Prostate gland (tissue), 2 donors: ENCODE measurements around the genes ATOH8, ST3GAL5 and IMMT.

GRCh38 chr2:85605441-85606688 is 3.4 kb upstream of the TMEM150A start:
- PRO-cap: no peak
- RAMPAGE, long total RNA, 2 experiments: no peak in any of the 2 experiments

- PRO-cap: no peak
- RAMPAGE, long total RNA, 2 experiments: no peak in any of the 2 experiments
Measured at GRCh38 chr2:85661959-85662431, 6.0 kb downstream of the SFTPB start.

- PRO-cap: no peak
- RAMPAGE, long total RNA, 2 experiments: no peak in any of the 2 experiments
Measured at GRCh38 chr2:85666093-85667023, 1.6 kb downstream of the SFTPB start.

DNA sequence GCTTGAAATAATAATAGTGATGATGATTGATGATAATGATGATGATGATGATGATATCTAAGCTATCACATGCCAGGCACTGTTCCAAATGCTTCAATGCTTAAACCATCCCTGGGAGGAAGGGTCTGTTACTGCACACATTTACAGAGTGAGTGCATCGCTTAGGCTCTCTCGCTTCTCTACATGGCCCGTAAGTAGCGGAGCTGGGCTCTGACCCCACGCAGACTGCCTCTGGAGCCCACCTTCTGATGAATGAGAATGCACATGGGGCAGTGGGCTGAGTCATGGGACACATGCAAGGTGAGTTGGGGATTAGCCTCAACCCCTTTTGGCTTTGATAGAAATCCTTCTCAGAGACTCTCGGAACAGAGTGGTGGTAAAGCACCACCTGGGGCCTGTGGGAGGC is 15.6 kb downstream of the GNLY start:
- PRO-cap: no peak
- RAMPAGE, long total RNA, 2 experiments: no peak in any of the 2 experiments

- PRO-cap: bidirectional peak, plus-strand start at chr2:85742043, minus-strand start at chr2:85741957
- RAMPAGE, long total RNA, 2 experiments: no peak in any of the 2 experiments
Measured at GRCh38 chr2:85741556-85742422, 12.0 kb upstream of the ATOH8 start.

DNA sequence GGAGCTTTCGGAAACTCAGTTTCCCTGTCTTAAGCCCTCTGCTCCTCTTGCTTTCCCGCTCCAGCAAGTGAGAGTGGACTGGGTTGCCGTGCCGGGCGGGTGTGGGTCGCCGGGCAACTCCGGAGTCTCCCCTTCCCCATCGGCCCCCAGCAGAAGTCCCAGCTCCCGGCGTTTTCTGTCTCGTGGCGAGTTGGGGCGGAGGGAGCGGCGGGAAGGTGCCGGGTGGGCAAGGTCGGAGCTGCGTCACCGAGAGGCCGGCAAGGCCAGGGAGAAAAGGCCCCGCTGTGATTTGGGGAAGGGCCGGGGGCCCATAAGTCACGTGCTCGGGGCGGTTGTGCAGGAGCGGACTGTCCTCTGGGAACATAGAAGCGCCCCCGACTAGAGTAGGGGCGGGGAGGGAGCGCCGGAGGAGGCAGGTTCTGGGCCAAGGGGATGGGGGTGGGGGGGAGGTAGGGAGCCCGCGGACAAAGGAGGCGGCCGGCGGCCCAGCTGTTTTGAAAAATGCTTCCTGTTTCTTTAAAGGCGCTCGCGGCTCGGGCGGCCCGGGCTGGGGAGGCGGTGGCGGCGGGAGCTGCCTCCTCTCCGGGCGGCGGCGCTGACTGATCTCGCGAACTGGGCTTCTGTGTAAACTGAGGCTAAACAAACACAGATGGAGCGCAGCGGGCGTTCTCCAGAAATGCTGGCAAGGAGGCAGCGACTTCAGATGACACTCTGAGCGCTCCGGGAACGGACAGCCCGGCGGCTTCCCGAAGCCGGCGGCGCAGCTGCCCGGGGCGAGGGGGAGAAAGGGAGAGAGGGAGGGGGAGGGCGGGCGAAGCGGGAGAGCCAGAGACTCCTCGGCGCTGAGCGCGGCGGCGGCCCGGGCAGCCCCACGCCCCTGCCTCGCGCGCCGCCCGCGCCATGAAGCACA is at the start of gene ATOH8:
ATOH8 (plus strand) TSS at position 702 of the 910 bp plus-strand sequence.
- PRO-cap: bidirectional peak, plus-strand start at position 381 of the sequence, minus-strand start at position 175 of the sequence; unidirectional peak, plus-strand start at position 545 of the sequence; bidirectional peak, plus-strand start at position 673 of the sequence, minus-strand start at position 601 of the sequence; bidirectional peak, plus-strand start at position 828 of the sequence, minus-strand start at position 760 of the sequence
- RAMPAGE, long total RNA, 2 experiments: start-site peak on the plus strand in 2 of 2 experiments, centred at positions 567 to 580 of the sequence, 33 to 40 reads per replicate

DNA sequence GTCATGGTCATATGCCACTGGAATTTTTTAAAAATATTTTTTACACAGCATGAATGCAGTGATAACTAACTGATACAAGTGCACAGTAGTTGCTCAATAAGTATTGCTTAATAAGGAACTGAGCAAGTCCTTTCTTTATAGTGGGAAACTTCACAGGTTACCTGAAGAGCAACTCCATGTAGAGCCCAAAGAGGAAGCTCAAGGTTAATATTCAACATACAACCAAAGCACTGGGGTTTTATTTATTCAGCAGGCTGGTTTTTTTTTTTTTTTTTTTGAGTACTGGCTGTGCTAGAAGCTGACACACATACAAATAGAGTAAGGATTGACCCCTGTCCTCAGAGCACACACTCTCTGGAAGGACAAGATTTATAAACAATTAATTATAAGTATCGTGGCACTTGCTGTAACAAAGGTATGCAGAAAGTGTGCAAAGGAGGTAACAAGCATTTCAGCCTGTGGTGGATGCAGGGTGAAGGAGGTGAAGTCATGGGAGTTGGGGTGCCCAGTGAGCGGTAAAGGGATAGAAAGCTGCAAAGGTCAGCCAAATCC is 52.7 kb downstream of the ATOH8 start:
- PRO-cap: no peak
- RAMPAGE, long total RNA, 2 experiments: no peak in any of the 2 experiments

DNA sequence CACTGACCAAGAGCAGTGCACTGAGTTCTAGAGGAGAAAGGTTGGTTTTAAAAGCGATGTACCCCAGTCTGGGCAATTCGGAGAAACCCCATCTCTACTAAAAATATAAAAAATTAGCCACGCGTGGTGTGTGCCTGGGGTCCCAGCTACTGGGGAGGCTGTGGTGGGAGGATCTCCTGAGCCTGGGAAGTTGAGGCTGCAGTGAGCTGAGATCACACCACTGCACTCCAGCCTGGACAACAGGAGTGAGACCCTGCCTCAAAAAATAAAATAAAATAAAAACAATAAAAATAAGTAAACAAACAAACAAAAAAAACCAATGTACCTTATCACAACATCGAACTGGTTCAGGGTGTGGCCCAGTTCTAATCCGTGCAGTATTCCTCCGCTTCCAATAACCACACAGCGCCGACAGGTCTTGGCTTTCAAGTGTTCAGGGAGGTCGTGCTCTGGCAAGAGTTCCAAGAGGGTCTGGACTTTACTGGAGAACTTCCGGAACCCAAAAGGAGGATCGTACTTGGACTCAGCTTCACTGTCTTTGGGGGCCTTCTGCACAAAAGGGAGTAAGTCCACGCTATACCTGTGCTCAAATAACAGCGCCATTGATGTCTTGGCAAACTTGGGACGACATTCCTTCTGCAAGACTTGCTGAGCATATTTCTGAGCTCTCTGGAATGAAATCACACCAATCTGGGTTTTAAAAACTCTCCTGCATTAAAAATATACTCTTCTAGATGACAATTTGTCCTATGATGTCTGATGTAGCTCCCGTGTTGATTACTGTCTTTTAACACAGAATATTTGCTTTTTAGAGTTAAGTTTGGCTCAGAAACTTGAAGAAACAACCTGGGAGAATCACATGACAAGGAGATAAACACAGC is 41.0 kb downstream of the ST3GAL5 start:
- PRO-cap: no peak
- RAMPAGE, long total RNA, 2 experiments: no peak in any of the 2 experiments

GRCh38 chr2:85888199-85889087 is at the start of gene ST3GAL5:
Gene ST3GAL5, minus strand, starts transcription at chr2:85888990.
- PRO-cap: bidirectional peak, plus-strand start at chr2:85889194, minus-strand start at chr2:85889016
- RAMPAGE, long total RNA, 2 experiments: no peak in any of the 2 experiments

- PRO-cap: no peak
- RAMPAGE, long total RNA, 2 experiments: no peak in any of the 2 experiments
Measured at GRCh38 chr2:85902397-85903167, 13.8 kb upstream of the ST3GAL5 start.

DNA sequence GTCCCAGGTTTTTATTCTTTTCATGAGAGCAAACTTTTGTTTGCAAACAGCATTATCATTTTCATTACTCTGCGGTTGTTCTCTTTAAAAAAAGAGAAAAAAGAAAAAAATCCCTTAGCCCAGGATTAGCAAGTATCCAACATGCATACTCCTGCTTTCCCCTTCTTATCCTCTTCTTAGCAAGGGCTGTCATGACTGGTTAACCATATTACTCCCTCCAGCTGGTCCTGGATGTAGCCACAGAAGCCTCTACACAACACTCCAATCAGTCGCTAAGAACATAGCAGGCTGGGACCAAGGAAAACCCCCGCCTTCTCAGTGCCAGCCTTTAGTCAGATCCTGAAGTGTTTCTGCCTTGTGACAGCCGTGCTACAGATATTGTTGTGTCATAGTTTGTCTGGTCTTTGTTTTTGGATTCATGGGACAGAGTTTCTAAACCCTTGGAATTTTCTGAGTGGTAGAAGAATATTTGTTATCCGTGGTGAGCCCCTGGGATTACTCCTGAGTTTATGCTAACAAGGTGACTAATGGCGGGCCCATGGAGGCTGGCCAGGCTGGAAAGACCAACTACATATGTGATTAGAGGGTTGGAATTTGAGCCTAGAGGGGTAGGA is 23.4 kb upstream of the ST3GAL5 start:
- PRO-cap: no peak
- RAMPAGE, long total RNA, 2 experiments: no peak in any of the 2 experiments

DNA sequence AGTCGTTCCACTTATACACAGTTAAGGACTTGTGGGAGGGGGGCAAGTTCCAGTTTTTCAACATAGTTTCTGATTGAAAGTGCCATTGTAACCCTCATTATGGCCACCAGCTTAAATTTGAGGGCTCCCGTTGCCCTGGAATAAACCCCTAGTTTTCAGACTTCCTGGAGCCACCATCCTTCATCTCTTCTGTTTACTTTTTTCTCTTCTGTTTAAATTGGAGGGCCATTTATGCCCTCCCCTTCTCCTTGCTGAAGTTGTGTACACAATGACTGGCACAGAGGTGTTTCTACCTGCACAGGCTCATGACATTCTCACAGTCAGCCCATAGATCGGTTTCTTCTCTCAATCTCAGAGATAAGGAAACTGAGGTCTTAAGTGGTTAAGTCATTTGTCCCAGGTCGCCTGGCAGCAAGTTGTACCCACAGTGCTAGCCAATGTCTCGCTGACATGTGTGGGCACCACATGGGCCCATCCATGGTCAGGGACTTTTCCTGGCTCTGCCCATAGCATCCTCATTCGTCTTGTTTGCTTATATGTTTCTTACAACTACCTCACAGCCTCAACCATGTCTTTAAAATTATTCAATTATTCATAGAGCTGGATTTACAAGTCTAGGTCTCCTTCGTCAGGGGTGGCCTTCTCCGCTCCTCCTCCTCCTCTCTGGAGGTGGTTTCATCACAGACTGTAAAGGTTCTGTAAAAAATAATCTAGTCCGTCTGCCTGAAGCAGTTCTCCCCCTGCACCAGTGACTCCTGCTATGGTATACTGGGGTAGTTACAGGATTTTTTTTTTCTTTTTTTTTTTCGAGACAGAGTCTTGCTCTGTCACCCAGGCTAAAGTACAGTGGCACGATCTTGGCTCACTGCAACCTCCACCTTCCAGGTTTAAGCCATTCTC is 66.3 kb upstream of the ST3GAL5 start:
- PRO-cap: bidirectional peak, plus-strand start at position 701 of the sequence, minus-strand start at position 564 of the sequence
- RAMPAGE, long total RNA, 2 experiments: no peak in any of the 2 experiments

DNA sequence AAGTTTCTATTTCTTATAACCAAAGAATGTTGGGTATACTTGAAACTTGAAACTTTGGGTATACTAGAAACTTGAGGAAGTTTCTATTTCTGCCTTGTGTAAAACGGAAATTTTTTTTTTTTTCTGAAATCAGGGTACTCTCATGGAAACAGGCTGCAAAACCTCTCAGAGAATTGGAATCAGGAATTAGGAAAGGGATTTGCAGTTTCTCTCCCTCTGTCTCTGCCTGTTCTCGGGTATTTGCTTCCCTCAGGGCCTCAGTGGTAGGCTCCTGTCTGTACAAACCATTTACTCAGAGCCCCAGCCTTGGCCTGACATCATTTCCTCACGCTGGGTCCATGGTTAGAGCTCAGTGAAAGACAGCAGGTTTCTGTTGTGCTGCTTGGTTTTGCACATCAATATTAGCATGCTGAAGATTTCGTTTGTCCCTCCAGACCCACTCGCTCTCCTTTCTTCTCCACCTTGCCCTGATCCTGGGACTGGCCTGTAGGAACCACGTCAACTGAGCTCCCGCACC is 106.5 kb downstream of the POLR1A start:
- PRO-cap: no peak
- RAMPAGE, long total RNA, 2 experiments: no peak in any of the 2 experiments

DNA sequence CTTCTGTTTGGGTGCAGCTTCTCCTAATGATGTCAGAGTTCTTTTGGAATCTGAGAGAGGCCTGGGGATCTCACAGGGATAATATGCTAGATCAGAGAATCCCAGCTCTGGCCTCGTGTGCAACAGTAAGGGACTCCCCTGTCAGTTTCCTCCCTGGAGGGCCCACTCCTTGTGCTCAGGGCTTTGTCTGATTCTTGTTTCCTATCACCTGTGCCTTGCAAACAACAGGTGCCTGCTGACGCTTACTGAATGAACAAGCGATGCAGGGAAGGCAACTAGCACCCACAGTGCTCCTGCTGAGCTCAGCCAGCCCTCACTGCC is 66.2 kb downstream of the POLR1A start:
- PRO-cap: no peak
- RAMPAGE, long total RNA, 2 experiments: no peak in any of the 2 experiments

DNA sequence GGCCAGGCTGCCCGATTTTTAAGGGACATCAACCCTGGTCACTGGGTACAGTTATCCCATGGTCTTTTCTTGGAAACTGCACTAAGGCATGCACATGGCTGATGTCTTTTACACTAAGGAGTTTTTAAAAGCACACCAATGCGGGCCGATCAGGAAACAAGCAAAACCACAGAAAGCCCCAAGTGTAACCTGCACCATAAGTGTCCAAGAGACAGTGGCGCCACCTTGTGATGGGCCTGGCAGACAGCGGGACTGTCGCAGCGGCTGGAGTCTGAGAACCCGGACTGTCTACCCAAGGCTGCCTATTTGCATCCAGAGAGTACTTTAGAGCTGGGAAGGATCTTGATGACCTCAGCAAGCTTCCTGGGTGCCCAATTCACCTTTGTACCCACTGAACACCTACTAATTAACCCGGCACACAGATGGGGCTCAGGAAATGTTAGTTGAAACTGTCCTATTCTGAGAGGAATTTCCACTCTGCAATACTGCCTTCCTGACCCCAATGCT is 25.8 kb downstream of the POLR1A start:
- PRO-cap: no peak
- RAMPAGE, long total RNA, 2 experiments: no peak in any of the 2 experiments

- PRO-cap: bidirectional peak, plus-strand start at chr2:86195164, minus-strand start at chr2:86195002
- RAMPAGE, long total RNA, 2 experiments: no peak in any of the 2 experiments
Measured at GRCh38 chr2:86194670-86195303, 475 bp downstream of the IMMT start.

DNA sequence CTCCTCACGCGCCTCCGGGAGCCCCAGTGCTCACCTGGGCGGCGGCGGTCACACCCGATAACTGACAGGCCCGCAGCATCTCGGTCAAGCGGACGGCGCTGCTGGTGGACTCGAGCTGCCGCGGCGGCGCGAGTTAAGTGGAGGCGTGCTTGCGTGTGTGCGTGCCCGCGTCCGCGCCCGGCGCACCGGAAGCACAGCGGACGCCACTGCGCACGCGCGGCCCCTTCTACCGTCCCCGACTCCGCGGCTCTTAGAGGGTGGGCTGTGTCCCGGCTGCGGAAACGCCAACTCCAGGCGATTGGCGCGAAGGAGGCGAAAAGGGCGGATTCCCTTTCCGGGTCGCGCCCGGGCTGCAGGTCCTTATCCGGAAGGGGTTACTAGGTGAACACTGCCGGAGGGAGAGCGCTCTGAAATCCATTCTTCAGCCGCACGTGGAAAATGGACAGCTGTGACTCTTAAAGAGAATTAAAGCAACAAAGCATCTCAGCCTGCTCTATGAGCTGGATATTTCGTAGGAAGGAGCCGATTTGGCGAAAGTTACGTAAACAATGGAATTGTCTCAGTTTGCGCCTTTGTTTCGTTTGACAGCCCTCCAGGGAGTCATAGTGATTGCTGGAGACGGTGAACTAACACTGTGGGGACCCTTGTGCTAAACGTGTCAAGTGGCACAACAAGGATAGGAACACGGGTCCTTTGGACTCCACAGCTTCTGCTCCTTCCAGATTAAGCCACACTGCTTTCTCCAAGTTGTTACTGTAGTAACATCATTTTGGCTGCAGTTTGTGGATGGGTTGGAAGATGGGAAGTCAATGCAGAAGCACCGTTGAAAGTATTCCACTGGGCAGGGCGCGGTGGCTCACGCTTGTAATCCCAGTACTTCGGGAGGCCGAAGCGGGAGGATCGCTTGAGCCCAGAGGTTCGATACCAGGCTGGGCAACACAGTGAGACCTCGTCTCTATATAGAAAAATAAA is at the start of gene IMMT:
IMMT (minus strand) TSS at position 159 of the 972 bp plus-strand sequence.
- PRO-cap: bidirectional peak, plus-strand start at position 391 of the sequence, minus-strand start at position 130 of the sequence
- RAMPAGE, long total RNA, 2 experiments: start-site peak on the plus strand in 1 of 2 experiments, centred at position 209 of the sequence, 5 reads per replicate; start-site peak on the minus strand in 2 of 2 experiments, centred at positions 121 to 129 of the sequence, 102 to 112 reads per replicate

DNA sequence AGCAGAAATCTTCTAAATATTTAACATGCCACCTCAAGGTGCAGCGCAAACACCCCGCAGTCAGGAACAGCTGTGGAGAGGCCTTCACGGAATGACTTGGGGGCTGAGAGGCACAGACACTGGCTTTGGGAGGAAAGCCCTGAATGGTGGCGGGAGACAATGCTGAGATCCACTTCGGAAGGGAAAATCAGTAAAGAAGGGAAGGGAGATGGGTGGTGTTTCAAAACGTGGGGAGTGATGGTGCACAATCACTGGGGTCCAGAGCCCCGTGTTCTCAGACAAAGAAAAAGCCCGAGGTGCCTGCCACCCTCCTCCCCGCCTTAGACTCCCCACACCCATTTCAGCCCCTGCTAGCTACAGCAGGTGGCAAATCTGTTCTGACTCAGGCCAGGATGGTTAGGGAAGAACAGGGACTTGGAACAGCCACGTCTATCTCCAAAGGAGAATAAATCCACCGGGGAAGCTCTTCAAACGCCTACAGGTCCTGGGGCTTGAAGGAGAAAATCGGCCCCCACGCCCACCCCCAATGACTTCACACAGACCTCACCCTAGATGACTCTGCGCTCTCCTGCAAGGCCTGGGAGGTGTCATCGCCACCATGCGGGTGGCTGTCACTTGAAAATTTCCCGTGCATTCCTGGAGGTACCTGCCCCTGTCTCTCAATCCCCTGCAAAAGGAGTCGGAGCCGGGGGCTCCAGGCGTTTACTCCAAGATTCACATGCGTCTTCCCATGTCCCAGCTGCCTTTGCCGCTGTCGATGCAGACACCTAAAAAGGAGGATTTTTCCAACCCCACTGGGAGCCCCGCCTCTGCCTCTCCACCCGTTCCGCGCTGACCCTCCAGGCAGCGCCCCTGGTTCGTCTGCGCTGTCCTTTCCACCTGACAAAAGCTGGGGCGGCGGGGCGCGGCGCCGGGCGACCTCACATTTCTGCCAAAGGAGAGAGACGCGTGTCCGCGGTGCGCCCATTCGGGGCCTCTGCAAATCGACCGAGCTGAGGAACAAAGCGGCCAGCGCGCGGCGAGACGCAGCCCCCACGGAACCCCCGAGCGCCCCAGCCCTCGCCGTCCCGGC is 915 bp downstream of the REEP1 start:
- PRO-cap: no peak
- RAMPAGE, long total RNA, 2 experiments: no peak in any of the 2 experiments

DNA sequence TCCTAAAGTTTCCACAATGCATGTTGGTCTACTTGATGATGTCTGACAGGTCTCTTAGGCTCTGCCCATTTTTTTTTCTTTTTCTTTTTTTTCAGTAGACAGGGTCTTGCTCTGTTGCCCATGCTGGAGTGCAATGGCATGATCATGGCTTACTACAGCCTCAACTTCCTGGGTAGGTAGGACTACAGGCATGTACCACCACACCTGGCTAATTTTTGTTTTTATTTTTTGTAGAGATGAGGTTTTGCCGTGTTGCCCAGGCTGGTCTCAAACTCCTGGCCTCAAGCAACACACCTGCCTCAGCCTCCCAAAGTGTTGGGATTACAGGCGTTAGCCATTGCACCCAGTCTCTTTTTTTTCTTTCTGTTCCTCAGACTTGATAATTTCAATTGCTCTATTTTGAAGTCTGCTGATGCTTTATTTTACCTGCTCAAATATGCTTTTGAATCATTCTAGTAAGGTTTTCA is 26.4 kb downstream of the CHMP3 start:
- PRO-cap: no peak
- RAMPAGE, long total RNA, 2 experiments: no peak in any of the 2 experiments

GRCh38 chr2:86566295-86566818 is 3.1 kb upstream of the CHMP3 start:
- PRO-cap: no peak
- RAMPAGE, long total RNA, 2 experiments: no peak in any of the 2 experiments